GM12878 (cell line): Measurements from ENCODE around the gene BRAF.

- RAMPAGE, long total RNA, result no peak
- RRBS, 2 experiments, result no CpG with 5 or more reads among the region's 11 CpGs
CAGE:
- cytosol, long polyA minus RNA, result no peak
- cytosol, long polyA plus RNA, result no peak
- long polyA plus RNA, result no peak
- nucleolus, long total RNA, result no peak
- nucleus, long polyA plus RNA, result no peak
- nucleus, long total RNA, result no peak
Measured at GRCh38 chr7:140059149-140060023, 3.4 kb downstream of the PARP12 start.

GRCh38 chr7:140083933-140084637 is 21.3 kb upstream of the PARP12 start:
- RAMPAGE, long total RNA, result no peak
- RRBS, 2 experiments, result no CpG with 5 or more reads among the region's 8 CpGs
CAGE:
- cytosol, long polyA minus RNA, result no peak
- cytosol, long polyA plus RNA, result no peak
- long polyA plus RNA, result no peak
- nucleolus, long total RNA, result no peak
- nucleus, long polyA plus RNA, result no peak
- nucleus, long total RNA, result no peak

GRCh38 chr7:140088633-140089349 is 26.0 kb upstream of the PARP12 start:
- RAMPAGE, long total RNA, result no peak
- RRBS, 2 experiments, result no CpG with 5 or more reads among the region's 8 CpGs
CAGE:
- cytosol, long polyA minus RNA, result no peak
- cytosol, long polyA plus RNA, result no peak
- long polyA plus RNA, result no peak
- nucleolus, long total RNA, result no peak
- nucleus, long polyA plus RNA, result no peak
- nucleus, long total RNA, result no peak

DNA sequence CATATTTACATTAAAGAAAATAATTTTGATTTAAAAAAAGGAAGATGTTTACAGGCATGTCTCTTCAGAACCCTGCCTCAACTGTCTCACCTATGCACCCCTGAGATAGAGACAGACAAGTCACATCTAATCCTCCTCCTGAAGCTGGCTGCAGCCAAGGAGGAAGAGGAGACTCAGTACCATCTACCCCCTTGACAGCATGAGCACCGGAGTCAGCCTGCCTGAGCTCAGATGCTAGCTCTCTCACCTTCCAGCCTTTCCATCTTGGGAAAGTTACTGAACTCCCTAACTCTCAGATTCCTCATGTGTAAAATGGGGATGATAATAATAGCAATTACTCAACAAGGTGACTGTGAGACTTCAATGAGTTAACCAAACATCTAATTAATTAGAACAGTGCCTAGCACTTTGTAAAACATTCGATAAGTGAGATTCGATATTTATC is 6.5 kb downstream of the KDM7A start:
- RAMPAGE, long total RNA, result no peak
- RRBS, 2 experiments, result no CpG with 5 or more reads among the region's 3 CpGs
CAGE:
- cytosol, long polyA minus RNA, result no peak
- cytosol, long polyA plus RNA, result no peak
- long polyA plus RNA, result no peak
- nucleolus, long total RNA, result no peak
- nucleus, long polyA plus RNA, result no peak
- nucleus, long total RNA, result no peak

- RAMPAGE, long total RNA, result no peak
- RRBS, 2 experiments, result no CpG with 5 or more reads among the region's 13 CpGs
CAGE:
- cytosol, long polyA minus RNA, result no peak
- cytosol, long polyA plus RNA, result no peak
- long polyA plus RNA, result no peak
- nucleolus, long total RNA, result no peak
- nucleus, long polyA plus RNA, result no peak
- nucleus, long total RNA, result no peak
Measured at GRCh38 chr7:140210029-140210624, 33.3 kb upstream of the KDM7A start.

GRCh38 chr7:140225348-140226180 is 48.8 kb upstream of the KDM7A start:
- RAMPAGE, long total RNA, result no peak
- RRBS, 2 experiments, result no CpG with 5 or more reads among the region's 5 CpGs
CAGE:
- cytosol, long polyA minus RNA, result no peak
- cytosol, long polyA plus RNA, result no peak
- long polyA plus RNA, result no peak
- nucleolus, long total RNA, result no peak
- nucleus, long polyA plus RNA, result no peak
- nucleus, long total RNA, result no peak

DNA sequence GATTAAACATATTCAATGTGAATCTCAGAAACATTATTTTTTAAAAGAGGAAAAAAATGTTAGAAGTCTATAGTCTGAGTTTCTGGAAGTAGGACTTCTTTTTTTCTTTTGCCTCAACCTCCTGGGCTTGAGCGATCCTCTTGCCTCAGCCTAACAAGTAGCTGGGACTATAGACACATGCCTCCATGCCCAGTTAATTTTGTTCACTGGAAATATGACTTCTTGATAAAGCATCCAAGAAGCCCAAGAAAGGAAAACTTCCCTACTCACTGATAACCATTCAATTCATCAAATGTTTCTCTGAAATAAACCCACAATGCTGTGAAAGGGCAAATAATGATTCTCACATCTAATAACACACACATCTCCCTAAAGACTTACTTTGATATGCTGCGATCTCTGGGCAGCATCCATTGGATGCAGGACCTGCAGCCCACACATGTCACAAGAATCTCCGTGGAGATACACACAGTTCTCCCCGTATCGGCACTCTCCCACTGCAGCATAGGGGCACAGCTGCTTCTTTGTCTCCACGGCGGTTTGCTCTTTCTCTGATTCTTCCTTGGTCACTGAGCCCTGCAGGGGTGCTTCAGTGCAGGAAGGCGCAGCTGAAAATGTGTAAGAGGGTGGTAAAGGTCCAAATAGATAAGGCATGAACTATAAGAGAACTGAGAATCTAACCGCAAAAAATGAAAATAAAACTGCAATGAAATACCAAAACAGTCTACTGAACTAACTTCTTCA is 20.5 kb downstream of the MKRN1 start:
- RAMPAGE, long total RNA, result no peak
- RRBS, 2 experiments, result no CpG with 5 or more reads among the region's 9 CpGs
CAGE:
- cytosol, long polyA minus RNA, result no peak
- cytosol, long polyA plus RNA, result no peak
- long polyA plus RNA, result no peak
- nucleolus, long total RNA, result no peak
- nucleus, long polyA plus RNA, result no peak
- nucleus, long total RNA, result no peak

DNA sequence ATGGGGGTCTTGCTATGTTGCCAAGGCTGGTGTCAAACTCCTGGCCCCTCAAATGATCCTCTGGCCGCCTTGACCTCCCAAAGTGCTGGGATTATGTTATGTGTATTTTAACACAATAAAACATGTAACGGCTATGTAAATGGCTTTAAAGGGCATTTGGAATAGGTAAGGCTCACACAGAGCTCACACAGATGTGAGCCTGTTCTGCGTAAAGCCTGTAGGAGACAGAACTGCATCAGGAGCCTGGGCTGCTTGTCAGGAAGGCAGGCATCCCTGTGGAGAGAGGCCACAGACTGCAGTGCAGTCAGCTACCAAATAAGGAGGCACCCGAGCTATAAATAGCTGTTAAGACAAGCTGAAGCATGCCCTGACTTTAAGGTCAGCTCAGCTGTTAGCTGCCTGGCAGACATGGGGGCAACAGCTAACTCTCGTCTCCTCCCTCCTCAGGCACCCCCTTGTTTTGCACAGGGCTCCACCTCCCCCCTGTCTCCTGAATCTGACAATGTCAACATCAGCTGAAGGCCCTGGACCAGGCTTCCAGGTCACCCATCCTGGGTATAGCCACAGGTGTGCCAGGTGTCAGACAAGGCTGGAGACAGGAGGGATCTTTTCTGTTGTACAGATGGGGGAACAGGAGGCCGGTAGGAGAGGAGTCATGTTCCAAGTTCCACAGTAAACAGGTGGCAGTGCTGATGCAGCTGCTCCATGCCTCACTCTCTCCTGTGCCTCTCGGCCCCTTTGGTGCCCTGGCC is 27.5 kb upstream of the MKRN1 start:
- RAMPAGE, long total RNA, result no peak
- RRBS, 2 experiments, result no CpG with 5 or more reads among the region's 7 CpGs
CAGE:
- cytosol, long polyA minus RNA, result no peak
- cytosol, long polyA plus RNA, result no peak
- long polyA plus RNA, result no peak
- nucleolus, long total RNA, result no peak
- nucleus, long polyA plus RNA, result no peak
- nucleus, long total RNA, result no peak

- RAMPAGE, long total RNA, result no peak
- RRBS, 2 experiments, result 93% methylated on average over 2 of the region's 20 CpGs; no CpG with 5 or more reads in 1 of the 2 experiments
CAGE:
- cytosol, long polyA minus RNA, result no peak
- cytosol, long polyA plus RNA, result no peak
- long polyA plus RNA, result no peak
- nucleolus, long total RNA, result no peak
- nucleus, long polyA plus RNA, result no peak
- nucleus, long total RNA, result no peak
Measured at GRCh38 chr7:140518061-140518530, 38.8 kb upstream of the MKRN1 start.

DNA sequence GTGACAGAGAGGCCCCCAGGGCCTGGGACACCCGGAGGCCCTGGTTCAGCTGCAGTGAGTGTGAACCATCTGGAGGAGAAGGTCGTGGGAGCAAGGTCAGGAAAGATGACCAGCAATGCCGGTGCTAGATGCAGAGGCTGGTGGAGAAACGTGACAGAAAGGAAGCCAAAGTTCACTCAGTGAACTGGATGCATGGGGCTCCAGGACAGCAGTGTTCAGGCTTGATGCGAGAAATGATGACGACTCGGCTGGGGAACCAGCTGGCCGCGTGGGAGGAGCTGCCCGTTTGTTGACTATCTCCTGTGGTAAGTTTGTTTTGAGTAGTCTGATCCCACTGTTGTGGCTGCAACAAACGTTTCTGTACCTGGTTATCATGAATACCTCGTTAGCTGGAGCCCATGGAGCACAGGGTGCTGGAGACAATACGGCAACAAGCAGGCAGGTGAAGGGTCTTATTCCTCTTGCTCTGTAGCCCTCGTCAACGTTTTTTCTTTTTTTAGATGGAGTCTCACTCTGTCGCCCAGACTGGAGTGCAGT is 54.2 kb upstream of the MKRN1 start:
- RAMPAGE, long total RNA, result no peak
- RRBS, 2 experiments, result 72 to 77% methylated on average over 2 of the region's 16 CpGs
CAGE:
- cytosol, long polyA minus RNA, result no peak
- cytosol, long polyA plus RNA, result no peak
- long polyA plus RNA, result no peak
- nucleolus, long total RNA, result no peak
- nucleus, long polyA plus RNA, result no peak
- nucleus, long total RNA, result no peak

- RAMPAGE, long total RNA, result no peak
- RRBS, 2 experiments, result no CpG with 5 or more reads among the region's 11 CpGs
CAGE:
- cytosol, long polyA minus RNA, result no peak
- cytosol, long polyA plus RNA, result no peak
- long polyA plus RNA, result no peak
- nucleolus, long total RNA, result no peak
- nucleus, long polyA plus RNA, result no peak
- nucleus, long total RNA, result no peak
Measured at GRCh38 chr7:140553280-140553670, 74.0 kb upstream of the MKRN1 start.

- RAMPAGE, long total RNA, result no peak
- RRBS, 2 experiments, result no CpG with 5 or more reads among the region's 21 CpGs
CAGE:
- cytosol, long polyA minus RNA, result no peak
- cytosol, long polyA plus RNA, result no peak
- long polyA plus RNA, result no peak
- nucleolus, long total RNA, result no peak
- nucleus, long polyA plus RNA, result no peak
- nucleus, long total RNA, result no peak
Measured at GRCh38 chr7:140625993-140627205, 14.2 kb downstream of the DENND2A start.

GRCh38 chr7:140674351-140674721 is 1.6 kb downstream of the ADCK2 start:
- RAMPAGE, long total RNA, result no peak
- RRBS, 2 experiments, result no CpG with 5 or more reads among the region's 5 CpGs
CAGE:
- cytosol, long polyA minus RNA, result no peak
- cytosol, long polyA plus RNA, result no peak
- long polyA plus RNA, result no peak
- nucleolus, long total RNA, result start-site peak on the plus strand at chr7:140674426-140674684, 17 reads
- nucleus, long polyA plus RNA, result no peak
- nucleus, long total RNA, result no peak

DNA sequence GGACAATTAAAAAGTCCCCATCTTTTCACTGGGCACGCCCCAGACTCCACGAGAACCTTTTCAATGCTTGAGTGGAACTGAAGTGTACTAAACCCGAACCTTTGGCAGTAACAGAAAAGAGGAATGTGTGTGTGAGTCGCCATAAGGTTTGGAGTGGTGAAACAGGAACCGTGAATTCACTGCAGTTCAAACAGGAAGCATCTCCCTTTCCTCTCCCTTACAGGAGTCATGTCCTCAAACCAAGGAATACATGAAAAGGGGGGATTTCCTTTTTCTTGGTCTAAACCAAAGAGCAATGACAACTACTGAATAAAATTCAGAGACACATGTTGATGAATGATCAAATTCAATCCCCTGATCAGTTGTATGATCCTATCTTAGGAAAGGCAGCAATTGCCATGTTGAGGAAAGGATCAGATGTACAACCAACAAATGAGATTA is 23.3 kb downstream of the NDUFB2 start:
- RAMPAGE, long total RNA, result no peak
- RRBS, 2 experiments, result no CpG with 5 or more reads among the region's 5 CpGs
CAGE:
- cytosol, long polyA minus RNA, result no peak
- cytosol, long polyA plus RNA, result no peak
- long polyA plus RNA, result no peak
- nucleolus, long total RNA, result no peak
- nucleus, long polyA plus RNA, result no peak
- nucleus, long total RNA, result no peak

- RAMPAGE, long total RNA, result no peak
- RRBS, 2 experiments, result no CpG with 5 or more reads among the region's 7 CpGs
CAGE:
- cytosol, long polyA minus RNA, result start-site peak on the minus strand at chr7:140725766-140725775, 28 reads; start-site peak on the minus strand at chr7:140726475-140726483, 46 reads
- cytosol, long polyA plus RNA, result no peak
- long polyA plus RNA, result no peak
- nucleolus, long total RNA, result no peak
- nucleus, long polyA plus RNA, result no peak
- nucleus, long total RNA, result no peak
Measured at GRCh38 chr7:140725525-140726587, 29.3 kb downstream of the NDUFB2 start.

DNA sequence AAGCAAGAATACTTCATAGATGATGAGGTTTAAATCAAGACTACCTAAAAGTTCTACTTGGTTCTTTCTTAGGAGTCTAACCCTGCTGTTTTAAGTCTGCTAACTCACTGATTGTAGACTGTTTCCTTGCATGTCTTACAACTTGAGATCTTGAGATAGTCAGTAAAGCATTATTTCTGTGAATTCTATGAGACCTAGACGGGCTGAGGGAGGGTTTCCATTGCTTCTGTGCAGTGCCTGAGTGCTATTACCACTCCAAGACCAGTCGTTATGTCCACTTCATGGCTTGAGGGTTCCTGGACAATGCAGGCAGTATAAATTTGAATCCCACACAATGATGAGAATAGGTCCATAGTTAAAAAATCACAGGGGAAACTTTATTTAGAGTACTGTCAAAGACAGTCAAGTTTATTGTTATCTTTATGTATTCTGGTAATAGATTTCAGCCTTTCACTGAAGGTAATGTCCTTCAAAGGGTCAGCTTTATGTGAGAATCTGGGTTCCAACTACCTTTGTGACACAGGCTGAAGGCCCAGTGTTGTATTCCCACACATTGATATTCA is 97.5 kb downstream of the BRAF start:
- RAMPAGE, long total RNA, result no peak
- RRBS, 2 experiments, result no CpG with 5 or more reads among the region's 2 CpGs
CAGE:
- cytosol, long polyA minus RNA, result no peak
- cytosol, long polyA plus RNA, result no peak
- long polyA plus RNA, result no peak
- nucleolus, long total RNA, result no peak
- nucleus, long polyA plus RNA, result no peak
- nucleus, long total RNA, result no peak

DNA sequence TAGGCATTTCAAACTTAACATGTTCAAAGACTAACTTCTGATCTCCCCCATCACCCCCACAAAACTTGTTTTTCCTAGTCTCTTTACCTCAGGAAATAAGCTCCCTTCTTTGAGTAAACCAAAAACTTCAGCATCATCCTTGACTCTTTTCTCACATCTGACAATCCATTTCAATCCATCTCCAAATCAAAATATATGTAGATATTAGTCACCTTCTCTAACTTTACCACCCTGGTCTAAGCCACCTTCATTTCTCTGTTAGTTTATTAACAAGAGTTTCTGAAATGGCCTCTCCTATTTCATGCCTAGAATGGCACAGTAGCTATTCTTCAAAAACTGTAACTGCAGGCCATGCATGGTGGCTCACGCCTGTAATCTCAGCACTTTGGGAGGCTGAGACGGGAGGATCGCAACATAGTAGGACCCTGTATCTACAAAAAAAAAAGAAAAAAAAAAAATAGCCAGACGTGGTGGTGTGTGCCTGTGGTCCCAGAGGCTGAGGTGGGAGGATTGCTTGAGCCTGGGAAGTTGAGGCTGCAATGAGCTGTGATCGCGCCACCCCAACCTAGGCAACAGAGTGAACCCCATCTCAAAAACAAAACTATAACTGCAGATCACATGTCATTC is 71.8 kb downstream of the BRAF start:
- RAMPAGE, long total RNA, result no peak
- RRBS, 2 experiments, result no CpG with 5 or more reads among the region's 6 CpGs
CAGE:
- cytosol, long polyA minus RNA, result no peak
- cytosol, long polyA plus RNA, result no peak
- long polyA plus RNA, result no peak
- nucleolus, long total RNA, result no peak
- nucleus, long polyA plus RNA, result no peak
- nucleus, long total RNA, result no peak

GRCh38 chr7:140908397-140909171 is 16.1 kb downstream of the BRAF start:
- RAMPAGE, long total RNA, result no peak
- RRBS, 2 experiments, result no CpG with 5 or more reads among the region's 3 CpGs
CAGE:
- cytosol, long polyA minus RNA, result no peak
- cytosol, long polyA plus RNA, result no peak
- long polyA plus RNA, result no peak
- nucleolus, long total RNA, result no peak
- nucleus, long polyA plus RNA, result no peak
- nucleus, long total RNA, result no peak

DNA sequence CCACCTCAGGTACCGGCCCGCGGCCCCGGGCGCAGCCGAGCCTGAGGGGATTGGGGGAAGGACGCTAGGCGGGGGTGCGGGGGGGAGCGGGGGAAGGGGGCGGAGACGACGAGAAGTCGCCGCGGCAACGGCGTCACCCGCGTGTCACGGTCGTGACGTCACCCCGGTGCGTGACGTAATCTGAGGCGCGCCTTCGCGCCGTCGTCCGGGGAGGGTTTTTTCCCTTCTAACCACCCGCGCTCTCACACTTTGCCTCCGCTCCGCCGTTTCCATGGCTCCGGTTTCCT is at the start of gene BRAF:
BRAF (minus strand) TSS at position 60 of the 287 bp plus-strand sequence.
- RAMPAGE, long total RNA, result no peak
- RRBS, 2 experiments, result 1% methylated on average over 17 of the region's 39 CpGs
CAGE:
- cytosol, long polyA minus RNA, result no peak
- cytosol, long polyA plus RNA, result start-site peak on the minus strand centred at position 110 of the sequence, 146 bp wide, 11 and 13 reads in 2 replicates
- long polyA plus RNA, result no peak
- nucleolus, long total RNA, result no peak
- nucleus, long polyA plus RNA, result no peak
- nucleus, long total RNA, result no peak

GRCh38 chr7:141001537-141001969 is 13.2 kb downstream of the MRPS33 start:
- RAMPAGE, long total RNA, result no peak
- RRBS, 2 experiments, result no CpG with 5 or more reads among the region's 2 CpGs
CAGE:
- cytosol, long polyA minus RNA, result no peak
- cytosol, long polyA plus RNA, result no peak
- long polyA plus RNA, result no peak
- nucleolus, long total RNA, result no peak
- nucleus, long polyA plus RNA, result no peak
- nucleus, long total RNA, result no peak